ENCODE data around the genes RIPOR1, LCAT, SLC7A6 and SMPD3.

DNA sequence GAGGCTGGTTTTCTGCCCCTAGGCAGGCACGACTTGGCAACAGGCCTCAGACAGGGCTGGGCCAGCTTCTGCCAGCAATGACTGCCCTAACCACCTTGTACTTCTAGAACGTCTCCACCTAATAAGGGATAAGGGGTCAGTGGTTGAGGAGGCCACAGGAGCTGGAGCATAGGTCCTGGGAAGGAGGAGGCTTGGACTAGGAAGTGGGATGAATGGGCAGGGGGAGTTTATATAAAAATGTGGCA lies 2.4 kb upstream of the HSD11B2 start:
- PRO-cap: no peak
- CAGE, long polyA plus RNA: no peak

- PRO-cap: no peak
- CAGE, long polyA plus RNA: no peak
These were observed 3.3 kb upstream of the AGRP start for GRCh38 chr16:67486697-67487093.

- PRO-cap: unidirectional peak, plus-strand start at chr16:67518187; unidirectional peak, plus-strand start at chr16:67518325
- CAGE, long polyA plus RNA: start-site peak on the plus strand at chr16:67518182-67518339, 28 and 21 reads in 2 replicates
These were observed 10.8 kb upstream of the RIPOR1 start for GRCh38 chr16:67517587-67518427.

- PRO-cap: bidirectional peak, plus-strand start at chr16:67528850, minus-strand start at chr16:67528700
- CAGE, long polyA plus RNA: start-site peak on the plus strand at chr16:67528838-67528865, 102 and 89 reads in 2 replicates
These were observed at the start of gene RIPOR1 for GRCh38 chr16:67528185-67529334. Gene RIPOR1 (plus strand): TSS chr16:67528829.

- PRO-cap: no peak
- CAGE, long polyA plus RNA: no peak
These were observed 11.0 kb downstream of the C16orf86 start for GRCh38 chr16:67677398-67678328.

DNA sequence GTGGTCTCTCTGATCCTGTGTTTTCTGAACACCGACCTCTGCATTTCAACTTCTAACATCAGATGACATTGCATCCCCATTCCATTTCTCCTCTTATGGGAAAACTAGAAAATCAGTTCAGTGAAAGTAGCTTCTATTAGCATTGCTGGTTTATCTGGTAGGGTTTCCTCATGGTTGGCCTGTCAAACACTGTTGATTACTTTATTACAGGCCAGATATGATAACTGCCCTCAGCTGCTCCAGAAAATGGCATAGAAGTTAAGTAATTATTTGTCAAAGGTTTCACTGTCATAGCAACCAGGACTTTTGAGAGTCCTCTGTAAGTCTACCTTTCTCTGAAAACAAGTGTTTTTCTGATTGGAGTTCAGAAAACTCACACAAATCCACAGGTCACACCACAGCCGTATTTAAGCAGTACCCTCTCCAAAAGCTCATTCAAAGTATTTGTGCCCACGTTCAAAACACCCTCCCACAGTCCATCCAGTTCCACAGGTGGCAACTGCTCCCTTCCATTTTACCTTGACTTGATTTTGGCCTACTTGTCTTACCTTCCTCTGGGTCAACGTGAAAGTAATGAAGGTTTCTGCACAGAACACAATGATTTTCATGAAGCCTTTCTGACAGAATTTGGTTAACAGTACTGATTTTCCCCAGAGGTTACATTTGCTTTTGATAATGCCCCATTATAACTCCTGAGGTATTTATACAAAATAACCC lies 2.9 kb downstream of the GFOD2 start:
- PRO-cap: no peak
- CAGE, long polyA plus RNA: no peak

DNA sequence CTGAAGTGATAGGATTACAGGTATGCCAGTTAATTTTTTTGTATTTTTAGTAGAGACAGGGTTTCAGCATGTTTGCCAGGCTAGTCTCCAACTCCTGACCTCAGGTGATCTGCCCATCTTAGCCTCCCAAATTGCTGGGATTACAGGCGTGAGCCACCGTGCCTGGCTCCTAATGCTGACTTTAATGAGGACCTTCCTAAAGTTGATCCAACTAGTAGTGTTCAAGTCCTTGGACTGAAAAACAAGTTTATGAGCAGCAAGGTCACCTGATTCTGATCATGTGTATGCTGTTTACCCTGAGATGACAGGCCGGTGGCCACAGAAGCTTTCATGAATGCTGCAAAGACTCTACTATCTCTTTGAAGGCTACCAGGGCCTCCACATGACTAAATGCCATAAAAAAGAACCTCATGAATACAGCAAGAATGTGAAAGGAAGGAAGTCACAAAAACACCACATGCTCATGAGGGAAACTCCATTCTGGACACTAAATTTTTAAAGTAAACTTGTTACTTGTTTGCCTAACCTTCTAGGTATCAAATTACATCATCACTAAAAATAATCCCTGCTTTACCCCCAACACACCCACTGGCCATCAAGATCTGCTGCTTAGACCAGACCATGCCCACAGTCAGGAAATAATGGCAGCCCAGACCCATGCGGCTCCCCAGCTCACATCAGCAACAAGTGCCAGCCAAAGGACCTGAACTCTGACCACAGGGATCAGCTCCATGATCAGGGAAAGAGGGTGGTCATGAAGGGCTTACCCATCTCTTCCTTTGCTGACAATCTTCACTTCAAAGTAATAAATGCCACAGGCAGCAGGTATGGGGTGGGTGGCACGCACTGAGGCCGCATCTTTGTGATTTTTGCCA lies 1.5 kb downstream of the RANBP10 start:
- PRO-cap: bidirectional peak, plus-strand start at position 628 of the sequence, minus-strand start at position 392 of the sequence
- CAGE, long polyA plus RNA: no peak

DNA sequence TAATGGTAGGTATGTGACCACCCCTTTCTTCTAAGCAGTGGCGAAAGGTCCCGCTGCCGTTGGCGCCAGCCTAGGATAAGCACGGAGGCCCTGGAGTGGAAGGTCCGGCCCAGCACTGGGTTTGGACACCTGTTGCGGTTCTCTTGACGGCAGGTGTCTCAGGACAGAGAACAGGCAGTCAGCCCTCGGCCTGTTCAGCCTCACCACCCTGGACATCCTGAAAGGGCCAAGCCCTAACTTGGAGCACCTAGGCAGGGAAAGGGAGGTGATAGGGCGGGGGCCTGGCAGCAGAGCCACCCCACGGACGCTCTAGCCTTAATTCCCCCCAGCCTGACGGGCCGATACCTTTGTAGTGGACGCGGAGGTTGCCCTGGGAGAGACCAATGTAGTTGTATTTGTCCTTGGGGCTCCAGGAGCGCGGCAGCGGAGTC lies 388 bp downstream of the RANBP10 start:
- PRO-cap: no peak
- CAGE, long polyA plus RNA: no peak

DNA sequence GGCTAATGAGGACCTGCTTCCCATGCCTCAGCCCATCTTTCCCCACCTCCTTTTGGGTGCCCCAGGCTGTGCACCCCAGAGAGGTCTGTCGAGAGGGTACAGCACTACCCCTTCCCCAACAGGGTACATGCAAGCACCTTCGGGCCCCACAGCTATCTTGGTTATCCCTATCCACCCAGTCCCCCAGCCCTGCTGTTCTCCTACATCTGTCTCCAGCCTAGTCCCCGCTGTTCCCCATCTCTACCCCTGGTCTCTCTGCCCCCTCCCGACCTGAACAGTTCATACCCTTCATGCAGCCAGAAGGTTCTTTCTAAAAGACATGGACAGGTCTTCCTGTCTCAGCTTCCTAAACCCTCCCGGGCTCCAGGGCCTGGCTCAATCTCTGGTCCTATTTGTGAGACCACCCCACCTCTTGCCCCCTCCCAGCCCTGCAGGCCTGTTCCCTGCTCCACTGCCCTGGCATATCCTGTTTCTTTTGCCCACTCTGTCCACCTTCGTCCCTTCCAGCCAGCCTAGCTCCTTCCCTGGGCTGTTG lies 383 bp downstream of the CTRL start:
- PRO-cap: no peak
- CAGE, long polyA plus RNA: no peak

DNA sequence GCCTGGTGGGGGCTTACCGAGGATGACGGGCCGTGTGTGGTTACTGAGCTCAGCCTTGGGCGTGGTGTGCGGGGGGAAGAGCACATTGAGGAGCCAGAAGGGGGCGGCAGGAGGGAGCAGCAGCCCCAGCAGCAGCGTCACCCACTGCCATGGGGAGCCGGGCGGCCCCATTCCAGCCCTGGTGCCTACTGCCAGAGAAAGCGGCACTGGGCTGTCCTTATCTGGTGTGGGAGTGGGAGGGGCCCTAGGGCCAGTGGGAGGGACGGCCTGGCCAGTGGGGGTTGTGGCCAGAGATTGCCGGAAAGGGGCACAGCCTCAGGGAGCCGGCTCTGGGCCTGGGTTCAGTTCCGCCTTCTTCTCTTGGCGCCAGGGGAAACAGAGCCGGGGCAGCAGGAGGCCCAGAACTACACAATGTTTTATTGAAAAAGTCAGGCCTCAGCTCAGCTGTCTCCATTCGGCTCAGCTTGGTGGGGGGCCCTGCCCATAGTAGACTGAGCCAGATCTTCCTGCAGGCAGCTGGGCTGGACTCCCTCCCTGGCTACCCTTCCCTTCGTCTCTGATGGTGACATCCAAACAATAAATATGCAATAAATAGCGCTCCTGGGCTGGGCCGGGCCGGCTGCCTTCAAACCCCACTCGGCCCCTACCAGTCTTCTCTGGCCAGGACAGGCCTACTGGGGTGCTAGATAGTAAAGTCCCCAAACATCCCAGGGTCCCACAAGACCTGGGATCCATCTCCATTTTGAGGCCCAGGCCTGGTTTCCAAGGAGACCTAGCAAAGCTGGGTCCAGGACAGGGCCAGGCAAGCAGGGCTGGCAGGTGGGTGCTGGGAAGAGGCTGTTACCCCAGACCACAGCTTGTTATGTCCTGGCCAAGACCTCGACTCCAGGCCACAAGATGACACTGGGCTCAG lies at the start of gene LCAT:
Gene LCAT, minus strand, starts transcription at position 190 of the 913 bp plus-strand sequence.
- PRO-cap: no peak
- CAGE, long polyA plus RNA: no peak

GRCh38 chr16:67959519-67960081 lies 8.8 kb downstream of the SLC12A4 start:
- PRO-cap: no peak
- CAGE, long polyA plus RNA: no peak

- PRO-cap: no peak
- CAGE, long polyA plus RNA: no peak
These were observed 5.8 kb downstream of the DPEP2 start for GRCh38 chr16:67993214-67994180.

DNA sequence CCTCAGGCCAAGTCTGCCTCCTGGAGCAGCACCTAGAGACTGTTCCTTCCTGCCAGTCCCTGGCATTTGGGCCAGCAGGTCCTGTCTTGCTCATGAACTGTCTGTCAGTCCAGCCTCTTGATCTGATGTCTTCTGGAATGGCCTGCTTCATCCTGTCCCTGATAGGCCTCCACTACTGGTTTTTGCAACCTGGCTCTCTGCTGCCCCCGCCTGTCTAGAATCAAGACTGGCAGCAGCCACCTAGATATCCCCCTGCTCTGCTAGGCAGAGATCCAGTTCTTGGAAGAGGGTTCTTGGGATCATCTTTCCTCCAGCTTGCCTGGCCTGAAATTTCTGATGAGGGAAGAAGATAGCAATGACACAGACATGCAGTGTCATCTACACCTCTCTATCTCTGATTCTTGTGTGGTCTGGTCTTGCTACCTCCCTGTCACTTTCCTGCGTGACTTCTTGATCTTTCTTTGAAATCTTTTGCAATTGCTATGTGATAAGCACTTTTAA lies 20.4 kb upstream of the NFATC3 start:
- PRO-cap: no peak
- CAGE, long polyA plus RNA: no peak

- PRO-cap: unidirectional peak, minus-strand start at chr16:68074960
- CAGE, long polyA plus RNA: no peak
These were observed 10.3 kb upstream of the NFATC3 start for GRCh38 chr16:68074597-68075480.

- PRO-cap: no peak
- CAGE, long polyA plus RNA: no peak
These were observed 2.5 kb downstream of the ESRP2 start for GRCh38 chr16:68233256-68233938.

GRCh38 chr16:68264380-68265212 lies at the start of gene SLC7A6:
Gene SLC7A6 (plus strand): TSS chr16:68264526.
- PRO-cap: bidirectional peak, plus-strand start at chr16:68264550, minus-strand start at chr16:68264455; bidirectional peak, plus-strand start at chr16:68264972, minus-strand start at chr16:68264884
- CAGE, long polyA plus RNA: no peak

GRCh38 chr16:68286013-68286866 lies 21.9 kb downstream of the SLC7A6 start:
- PRO-cap: bidirectional peak, plus-strand start at chr16:68286450, minus-strand start at chr16:68286291
- CAGE, long polyA plus RNA: no peak

DNA sequence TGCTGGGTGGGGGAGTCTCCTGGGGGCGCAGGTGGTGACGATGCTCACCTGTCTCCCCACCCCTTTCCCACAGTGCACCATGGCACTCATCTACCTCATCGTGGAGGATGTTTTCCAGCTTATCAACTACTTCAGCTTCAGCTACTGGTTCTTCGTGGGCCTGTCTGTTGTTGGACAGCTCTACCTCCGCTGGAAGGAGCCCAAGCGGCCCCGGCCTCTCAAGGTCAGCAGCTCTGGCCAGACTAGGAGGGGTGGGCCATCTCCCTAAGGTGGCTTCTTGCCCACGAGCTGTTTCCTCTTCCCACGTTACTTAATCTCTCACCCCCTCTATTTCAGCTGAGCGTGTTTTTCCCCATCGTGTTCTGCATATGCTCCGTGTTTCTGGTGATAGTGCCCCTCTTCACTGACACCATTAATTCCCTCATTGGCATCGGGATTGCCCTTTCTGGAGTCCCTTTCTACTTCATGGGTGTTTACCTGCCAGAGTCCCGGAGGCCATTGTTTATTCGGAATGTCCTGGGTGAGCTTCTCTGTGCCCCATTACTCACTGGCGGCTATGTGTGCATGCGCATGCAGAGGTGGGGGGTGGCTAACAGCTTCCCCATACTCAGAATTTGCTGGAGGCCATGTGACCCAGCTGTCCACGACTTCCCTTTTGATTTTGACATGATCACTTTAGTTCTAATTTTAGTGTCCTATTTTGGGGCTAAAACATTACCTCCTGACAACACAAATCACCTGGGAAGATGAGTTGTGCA lies 14.3 kb downstream of the SLC7A6OS start:
- PRO-cap: no peak
- CAGE, long polyA plus RNA: no peak

- PRO-cap: no peak
- CAGE, long polyA plus RNA: no peak
These were observed 67.1 kb downstream of the PRMT7 start for GRCh38 chr16:68377695-68378444.

GRCh38 chr16:68448171-68449112 lies at the start of gene SMPD3:
Gene SMPD3 (minus strand): TSS chr16:68448508.
- PRO-cap: unidirectional peak, minus-strand start at chr16:68448503
- CAGE, long polyA plus RNA: no peak

Data from B cell (primary cell).